ENCODE measurements around the gene MICAL1.

GRCh38 chr6:109230405-109231046 lies 135.2 kb downstream of the CEP57L1 start:
- RRBS = no CpG with 5 or more reads among the region's 9 CpGs

DNA sequence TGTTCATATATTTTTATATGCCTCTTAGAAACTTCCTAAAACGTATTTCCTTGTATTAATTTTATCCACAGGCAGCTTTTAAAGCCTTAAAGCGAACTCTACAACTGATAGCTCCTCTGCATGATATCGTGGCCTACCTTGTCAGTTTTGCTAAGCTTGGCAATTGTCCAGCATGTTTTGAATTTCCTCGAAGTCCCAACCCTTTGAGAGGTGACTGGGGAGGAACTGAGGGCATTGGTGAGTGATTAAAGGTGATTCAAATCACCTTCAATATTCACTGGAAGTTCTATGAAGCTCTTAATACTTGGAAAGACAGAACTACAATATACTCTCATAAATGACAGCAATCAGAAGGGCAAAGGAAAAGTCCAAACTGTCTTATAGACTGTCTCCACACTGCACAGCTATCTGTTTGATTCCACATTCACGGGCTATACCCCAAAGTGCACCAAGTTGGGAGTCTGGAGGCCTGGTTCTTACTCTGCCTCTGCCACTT lies 86.8 kb downstream of the CD164 start:
- RRBS = no CpG with 5 or more reads among the region's 5 CpGs

DNA sequence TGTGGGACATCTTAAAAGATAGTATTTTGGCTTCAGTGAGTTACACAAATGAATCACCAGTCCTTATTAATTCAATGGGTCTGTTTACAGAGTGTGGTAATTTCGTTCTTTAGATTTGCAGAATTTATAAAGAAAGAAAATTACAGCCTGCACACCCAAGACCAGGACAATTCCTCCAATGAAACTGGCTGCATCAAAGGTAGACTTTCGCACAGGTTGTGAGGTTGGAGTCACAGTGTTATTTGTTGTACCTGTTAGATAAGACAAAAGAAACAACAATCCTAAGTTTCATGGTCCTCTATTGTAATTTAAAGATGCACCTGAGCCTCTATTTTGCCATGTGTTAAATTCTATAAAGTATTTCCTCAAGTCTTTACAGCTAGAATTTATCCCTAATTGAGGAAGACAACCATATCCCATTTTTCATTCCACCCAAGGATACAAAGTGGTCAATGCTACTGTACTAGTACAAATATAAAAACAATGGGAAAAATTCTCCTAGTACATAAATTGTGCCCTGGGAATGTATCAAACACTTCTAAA lies 13.4 kb downstream of the CD164 start:
- RRBS = no CpG with 5 or more reads among the region's 2 CpGs

GRCh38 chr6:109381011-109381406 lies 1.3 kb downstream of the CD164 start:
- RRBS = no CpG with 5 or more reads among the region's 13 CpGs

- RRBS = 83% methylated on average over 3 of the region's 11 CpGs
Observed at GRCh38 chr6:109448977-109449449, 6.6 kb downstream of the MICAL1 start.

- RRBS = 6% methylated on average over 6 of the region's 34 CpGs
Observed at GRCh38 chr6:109455008-109455516, 510 bp downstream of the MICAL1 start.

GRCh38 chr6:109455517-109456147 lies at the start of gene MICAL1:
MICAL1 (minus strand) TSS chr6:109455772.
- RRBS = under 1% methylated on average over 28 of the region's 71 CpGs

- RRBS = 3% methylated on average over 16 of the region's 34 CpGs
Observed at GRCh38 chr6:109456148-109456561, 583 bp upstream of the MICAL1 start.

- RRBS = no CpG with 5 or more reads among the region's 4 CpGs
Observed at GRCh38 chr6:110564736-110565233, 88.4 kb upstream of the SLC22A16 start.

DNA sequence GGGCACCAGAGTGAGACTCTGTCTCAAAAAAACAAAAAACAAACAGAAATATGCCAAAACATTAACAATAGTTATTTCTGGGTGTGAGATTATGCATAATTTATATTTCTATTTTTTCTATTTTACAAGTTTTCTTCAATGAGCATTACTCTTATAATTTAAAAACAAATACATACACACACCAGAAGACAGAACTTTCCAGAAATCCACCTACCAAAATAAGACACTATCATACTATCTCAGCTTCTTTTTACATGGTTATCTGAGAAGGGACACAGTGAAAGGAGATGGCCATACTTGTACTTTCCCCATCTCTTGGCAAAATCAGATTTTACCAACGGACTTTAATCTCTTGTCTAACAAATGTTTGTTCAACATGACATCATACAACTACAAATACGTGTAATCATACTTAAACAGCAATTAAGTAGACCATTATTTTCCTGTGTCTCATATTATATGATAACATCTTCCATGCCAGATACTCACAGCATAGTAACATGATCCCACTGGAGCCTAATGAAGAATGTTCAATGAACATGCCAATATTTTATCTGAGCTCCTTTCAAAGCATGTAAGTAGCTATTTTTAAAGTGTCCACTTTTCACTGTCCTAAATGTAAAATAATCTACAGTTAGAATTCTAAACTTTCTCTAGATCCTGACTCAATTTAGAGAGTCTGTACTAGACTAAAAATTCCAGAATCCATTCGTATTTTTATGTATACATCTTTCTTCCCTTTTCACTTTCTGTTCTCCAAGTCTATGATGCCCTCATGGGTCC lies 133.8 kb downstream of the CDK19 start:
- RRBS = no CpG with 5 or more reads among the region's 3 CpGs

DNA sequence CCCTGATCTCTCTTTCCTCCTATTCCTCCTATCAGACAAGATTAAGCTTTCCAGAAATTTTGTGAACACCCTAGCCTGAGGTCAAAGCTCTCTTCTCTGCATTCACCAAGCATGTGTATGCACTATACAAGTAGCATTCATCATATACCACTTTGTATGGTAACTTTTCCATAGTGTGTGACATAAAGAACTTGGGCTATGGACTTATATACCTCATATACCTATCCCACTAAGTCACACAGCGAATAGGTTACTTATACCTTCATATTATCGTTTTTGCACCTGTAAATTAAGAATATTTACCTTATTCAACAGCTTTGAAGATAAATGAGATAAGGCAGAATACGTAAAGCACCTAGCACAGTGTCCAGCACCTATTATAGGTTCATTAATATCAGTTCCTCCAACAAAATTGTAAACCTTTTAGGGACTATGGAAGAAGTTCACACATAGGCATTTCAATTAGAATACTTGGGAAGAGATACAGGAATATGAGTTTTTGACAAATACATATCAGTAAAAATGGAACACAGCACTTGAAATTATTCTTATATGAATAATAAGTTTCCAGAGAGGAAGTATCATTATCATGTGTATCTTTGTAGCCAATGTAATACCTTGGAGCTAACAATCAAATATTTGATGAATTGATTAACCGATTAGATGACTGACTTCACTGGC lies 52.8 kb downstream of the CDK19 start:
- RRBS = no CpG with 5 or more reads among the region's 4 CpGs

DNA sequence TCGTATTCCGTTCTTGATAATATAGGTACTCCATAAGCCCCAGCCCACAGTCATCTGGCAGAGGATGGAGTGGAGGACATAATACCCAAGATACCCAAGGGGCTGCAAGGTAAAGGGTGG lies 1.2 kb downstream of the CDK19 start:
- RRBS = no CpG with 5 or more reads among the region's 2 CpGs

GRCh38 chr6:110876933-110877613 lies 2.5 kb downstream of the AMD1 start:
- RRBS = no CpG with 5 or more reads among the region's 9 CpGs

DNA sequence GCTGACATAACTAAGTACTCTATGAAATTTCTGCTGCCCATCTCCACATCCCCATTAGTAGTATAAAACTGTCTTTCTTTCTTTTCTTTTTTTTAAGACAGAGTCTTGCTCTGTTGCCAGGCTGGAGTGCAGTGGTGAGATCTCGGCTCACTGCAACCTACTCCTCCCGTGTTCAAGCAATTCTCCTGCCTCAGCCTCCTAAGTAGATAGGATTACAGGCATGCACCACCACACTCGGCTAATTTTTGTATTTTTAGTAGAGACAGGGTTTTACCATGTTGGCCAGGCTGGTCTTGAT lies 28.3 kb upstream of the GTF3C6 start:
- RRBS = no CpG with 5 or more reads among the region's 3 CpGs

- RRBS = no CpG with 5 or more reads among the region's 3 CpGs
Observed at GRCh38 chr6:110959380-110959655, 812 bp downstream of the GTF3C6 start.

- RRBS = no CpG with 5 or more reads among the region's 2 CpGs
Observed at GRCh38 chr6:110971367-110971857, 10.4 kb upstream of the RPF2 start.

DNA sequence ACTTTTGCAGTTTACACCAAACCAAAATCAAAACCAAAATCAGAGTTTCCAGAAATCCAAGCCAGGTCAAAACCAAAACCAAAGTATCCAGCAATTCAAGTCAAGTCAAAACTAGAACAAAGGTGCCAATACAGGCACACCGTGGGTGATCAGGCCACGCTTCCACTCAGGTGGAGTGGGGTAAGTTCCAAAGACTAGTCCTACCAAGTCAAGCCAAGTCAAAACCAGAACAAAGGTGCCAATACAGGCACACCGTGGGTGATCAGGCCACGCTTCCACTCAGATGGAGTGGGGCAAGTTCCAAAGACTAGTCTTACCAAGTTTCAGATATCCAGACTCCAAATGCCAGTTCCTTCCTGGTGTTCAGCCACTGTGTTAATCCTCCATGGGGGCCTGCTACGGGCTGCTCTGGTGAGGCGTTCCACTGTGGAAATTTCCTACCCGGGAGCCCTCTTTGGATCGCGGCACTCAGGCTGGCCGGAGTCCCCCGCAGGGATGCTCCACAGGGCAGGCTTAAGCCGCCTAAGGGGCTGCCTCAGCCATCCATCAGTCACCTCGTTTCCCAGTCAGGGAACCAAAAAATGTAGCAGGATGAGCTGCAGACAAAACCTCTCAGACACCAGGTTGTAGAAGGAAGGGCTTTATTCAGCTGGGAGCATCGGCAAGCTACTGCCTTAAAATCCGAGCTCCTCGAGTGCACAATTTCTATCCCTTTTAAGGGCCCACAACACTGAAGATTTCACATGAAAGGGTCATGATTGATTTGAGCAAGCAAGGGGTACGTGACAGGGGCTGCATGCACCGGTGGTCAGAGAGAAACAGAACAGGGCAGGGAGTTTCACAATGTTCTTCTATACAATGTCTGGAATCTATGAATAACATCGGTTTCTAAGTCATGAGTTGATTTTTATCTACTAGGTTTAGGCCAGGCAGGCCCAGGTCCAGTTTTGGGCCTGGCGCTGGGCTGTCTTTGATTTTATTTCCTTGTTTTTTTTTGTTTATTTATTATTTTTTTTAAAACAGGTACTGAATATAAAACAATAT lies 30.7 kb downstream of the MFSD4B start:
- RRBS = no CpG with 5 or more reads among the region's 20 CpGs

DNA sequence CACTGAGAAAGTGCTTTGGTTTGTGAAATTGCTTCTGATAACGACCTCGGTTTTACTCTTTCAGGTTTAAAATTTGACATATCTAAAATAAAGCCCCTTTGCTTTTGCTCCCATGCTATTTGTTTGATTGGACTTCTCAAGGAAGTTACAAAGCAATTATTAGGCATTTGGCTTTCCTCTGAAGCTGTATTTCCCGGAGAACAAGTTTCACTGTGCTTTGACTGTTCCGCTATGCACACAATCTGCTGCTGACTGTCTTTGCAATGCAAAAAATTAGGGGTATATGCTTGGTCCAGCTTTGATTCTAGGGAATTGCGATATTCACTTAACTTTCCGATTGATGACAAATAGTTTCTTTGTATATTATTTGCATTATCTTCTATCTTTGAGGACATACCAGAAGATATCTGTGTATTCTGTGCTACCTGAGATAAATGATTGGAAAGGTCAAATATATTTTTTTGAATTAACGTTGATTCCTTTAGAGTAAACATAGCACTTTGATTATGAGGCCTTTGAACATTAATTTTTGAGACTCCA lies 109.1 kb downstream of the REV3L start:
- RRBS = no CpG with 5 or more reads among the region's 7 CpGs

DNA sequence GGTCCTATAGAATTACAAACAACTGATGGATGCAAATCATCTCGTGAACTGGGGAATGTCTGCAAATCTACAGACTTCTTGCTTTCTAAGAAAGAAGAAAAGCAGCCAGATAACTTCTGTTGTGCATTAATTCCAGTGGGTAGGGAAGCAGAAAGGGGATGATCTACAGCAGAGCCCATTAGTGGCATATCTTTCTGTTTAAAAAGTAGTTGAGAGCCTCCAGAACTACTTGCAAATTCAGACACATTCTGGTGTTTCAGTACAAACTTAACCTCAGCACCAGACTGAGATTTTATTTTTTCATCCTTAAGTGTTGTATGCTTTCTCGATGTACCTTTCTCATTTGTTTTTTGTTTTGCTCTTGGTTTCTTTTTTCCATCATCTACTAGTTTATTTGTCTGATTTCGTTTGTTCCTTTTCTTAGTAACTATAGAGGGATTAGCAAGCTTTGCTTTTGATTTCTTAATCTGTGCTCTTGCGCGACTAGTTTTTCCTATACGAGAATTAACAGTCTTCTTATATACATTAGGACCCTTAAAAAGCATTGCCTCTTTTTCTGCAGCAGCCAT lies 108.6 kb downstream of the REV3L start:
- RRBS = no CpG with 5 or more reads among the region's 6 CpGs

DNA sequence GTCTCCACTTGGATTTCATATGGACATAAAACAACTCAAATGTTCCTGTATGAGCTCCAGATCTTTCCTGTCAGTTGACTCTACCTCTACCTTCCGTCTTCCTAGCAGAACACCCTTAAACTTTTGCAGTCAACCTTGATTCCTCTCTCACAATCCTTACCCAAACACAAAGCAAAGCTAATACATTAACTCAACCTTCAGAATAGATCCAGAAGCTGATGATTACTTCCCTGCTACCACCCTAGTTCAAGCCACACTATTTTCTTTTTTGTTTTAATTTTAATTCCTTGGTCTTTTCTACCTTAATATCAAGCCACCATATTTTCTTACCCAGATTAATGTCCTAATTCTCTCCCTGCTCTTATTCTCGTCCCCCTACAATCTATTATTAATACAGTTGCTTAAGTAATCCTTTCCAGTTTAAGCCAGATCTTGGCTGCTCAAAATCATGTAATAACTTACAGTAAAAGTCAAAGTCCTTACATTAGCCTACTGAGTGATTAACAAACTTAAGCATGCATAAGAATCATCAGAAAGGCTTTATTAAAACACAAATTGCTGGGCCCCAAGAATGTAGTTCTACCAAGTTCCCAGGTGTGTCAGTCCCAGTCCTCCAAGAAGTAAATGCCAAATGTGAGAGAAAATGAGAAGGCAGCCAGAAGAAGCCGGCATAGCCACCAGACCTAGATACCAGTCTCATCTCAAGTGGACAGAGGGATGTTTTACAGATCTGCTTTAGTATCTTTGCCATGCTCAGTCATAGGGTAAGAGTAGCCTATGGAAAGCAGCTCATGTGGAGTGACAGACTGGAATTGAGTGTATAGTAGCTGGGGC lies 68.2 kb downstream of the REV3L start:
- RRBS = no CpG with 5 or more reads among the region's 3 CpGs